Cardiac septum (tissue), 1 donor: ENCODE data around the genes ZNF239, TMEM72 and MARCHF8.

- PRO-cap, result no peak
Measured at GRCh38 chr10:43383857-43384964, 12.8 kb downstream of the FXYD4 start.

GRCh38 chr10:43387396-43388053 lies 16.1 kb downstream of the FXYD4 start:
- PRO-cap, result no peak

GRCh38 chr10:43401191-43402102 lies 7.5 kb downstream of the HNRNPF start:
- PRO-cap, result no peak

DNA sequence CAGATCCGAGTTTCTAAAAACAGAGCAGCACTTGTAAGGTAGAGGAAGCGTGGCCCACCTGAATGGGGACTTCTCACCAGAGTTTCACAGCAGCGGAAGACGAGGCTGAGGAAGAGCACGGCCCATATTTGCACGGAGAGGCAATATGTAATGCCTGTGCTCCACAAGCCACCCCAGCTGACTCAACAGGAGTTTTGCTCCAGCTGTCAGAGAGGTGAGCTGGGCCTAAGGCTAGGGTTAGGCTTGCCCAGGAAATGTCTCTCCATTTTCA lies 19.3 kb downstream of the ZNF487 start:
- PRO-cap, result no peak

GRCh38 chr10:43573768-43574835 lies at the start of gene ZNF239:
Gene ZNF239, minus strand, starts transcription at chr10:43574616.
- PRO-cap, result bidirectional peak, plus-strand start at chr10:43574041, minus-strand start at chr10:43573956; bidirectional peak, plus-strand start at chr10:43574677, minus-strand start at chr10:43574562

DNA sequence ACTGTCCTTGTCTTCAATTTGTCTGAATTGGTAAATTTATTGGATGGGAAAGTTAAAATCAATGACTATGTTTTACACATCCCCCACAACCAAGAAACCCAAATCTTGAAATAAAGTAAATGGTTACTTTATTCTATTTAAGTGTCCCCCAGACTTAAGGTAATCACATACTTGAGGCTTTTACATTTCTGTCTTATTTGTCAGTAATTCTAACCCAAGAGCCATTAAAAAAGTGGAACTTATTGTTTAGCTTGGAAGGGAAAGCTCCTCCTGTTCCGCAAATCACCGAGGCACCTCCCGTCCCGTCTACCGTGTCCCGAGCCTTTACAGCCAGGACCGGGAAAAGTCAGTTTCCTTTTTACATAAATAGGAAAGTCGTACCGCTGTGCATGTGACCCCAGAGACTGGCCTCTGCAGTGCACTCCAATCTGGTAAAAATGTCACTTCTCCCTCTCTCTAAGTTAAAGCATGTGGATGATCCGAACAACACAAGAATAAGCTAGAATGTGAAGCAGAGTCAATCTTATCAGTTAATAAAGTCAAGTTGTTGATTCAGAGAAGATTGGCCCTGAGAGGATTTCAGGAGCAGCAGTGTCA lies 316.3 kb upstream of the ZNF32 start:
- PRO-cap, result bidirectional peak, plus-strand start at position 400 of the sequence, minus-strand start at position 308 of the sequence

DNA sequence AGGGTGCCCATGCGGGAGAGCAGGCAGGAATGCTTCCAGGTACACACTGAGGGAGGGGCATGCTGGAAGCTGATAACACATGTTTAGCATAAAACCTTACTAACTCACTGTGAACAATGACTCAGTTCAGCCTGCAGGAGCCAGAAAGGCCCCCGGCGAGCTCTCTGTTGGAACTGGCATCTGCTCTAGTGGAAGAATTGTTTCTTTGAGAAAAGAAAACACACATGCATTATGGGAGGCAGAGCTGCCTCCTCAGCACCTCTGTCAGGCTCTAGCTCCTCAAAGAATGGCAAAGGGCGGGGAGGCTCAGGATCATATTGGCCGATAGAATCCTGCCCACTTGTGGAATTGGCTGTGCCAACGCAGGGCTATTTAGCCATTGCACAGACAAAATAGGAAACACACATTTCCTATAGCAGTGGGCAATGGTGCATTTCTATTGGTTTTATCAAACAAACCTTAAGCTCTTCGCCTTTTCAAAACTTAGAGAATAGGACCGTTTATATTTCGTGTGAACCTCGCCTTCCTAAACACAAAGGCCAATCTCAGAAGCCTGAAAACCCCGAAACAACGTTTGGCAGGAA lies 338.2 kb downstream of the CXCL12 start:
- PRO-cap, result no peak

DNA sequence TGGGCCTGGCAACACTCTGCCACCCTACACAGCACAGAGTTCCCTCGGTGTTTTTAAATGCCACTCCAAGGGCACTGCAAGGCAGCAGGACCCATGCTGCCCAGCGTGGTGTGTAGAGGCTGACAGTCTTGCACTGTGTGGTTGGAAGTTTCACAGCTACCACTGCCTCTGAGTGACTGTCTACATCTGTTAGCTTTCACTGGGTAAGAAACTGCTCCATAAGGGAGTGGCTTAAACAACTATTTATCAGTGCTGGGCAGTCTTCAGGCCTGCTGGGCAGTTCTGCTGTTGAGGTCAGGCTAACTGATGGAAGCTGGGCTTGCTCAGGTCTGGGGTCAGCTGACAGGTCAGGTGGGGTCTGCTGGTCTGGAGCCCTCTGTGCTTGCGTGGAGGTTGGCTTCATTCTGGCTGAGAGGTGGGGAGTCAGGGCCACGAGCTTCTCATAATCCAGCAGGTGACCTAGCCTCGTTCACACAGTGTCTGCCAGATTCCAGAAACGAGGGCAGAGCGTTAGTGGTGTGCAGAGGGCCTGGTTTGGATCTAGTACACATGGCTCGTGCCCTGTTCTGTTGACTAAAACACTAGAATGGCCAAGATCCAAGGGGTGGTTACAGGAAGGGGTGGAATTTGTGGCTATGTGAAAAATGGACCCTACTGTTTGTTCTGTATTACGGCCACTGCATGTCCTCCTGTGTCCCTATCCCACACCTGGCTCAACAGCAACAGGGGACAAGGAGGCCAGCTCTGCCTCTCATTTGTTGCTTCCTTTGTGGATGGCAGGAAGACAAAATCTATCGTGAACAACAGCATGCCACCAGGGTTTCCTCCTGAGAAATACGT lies 319.4 kb downstream of the CXCL12 start:
- PRO-cap, result no peak

DNA sequence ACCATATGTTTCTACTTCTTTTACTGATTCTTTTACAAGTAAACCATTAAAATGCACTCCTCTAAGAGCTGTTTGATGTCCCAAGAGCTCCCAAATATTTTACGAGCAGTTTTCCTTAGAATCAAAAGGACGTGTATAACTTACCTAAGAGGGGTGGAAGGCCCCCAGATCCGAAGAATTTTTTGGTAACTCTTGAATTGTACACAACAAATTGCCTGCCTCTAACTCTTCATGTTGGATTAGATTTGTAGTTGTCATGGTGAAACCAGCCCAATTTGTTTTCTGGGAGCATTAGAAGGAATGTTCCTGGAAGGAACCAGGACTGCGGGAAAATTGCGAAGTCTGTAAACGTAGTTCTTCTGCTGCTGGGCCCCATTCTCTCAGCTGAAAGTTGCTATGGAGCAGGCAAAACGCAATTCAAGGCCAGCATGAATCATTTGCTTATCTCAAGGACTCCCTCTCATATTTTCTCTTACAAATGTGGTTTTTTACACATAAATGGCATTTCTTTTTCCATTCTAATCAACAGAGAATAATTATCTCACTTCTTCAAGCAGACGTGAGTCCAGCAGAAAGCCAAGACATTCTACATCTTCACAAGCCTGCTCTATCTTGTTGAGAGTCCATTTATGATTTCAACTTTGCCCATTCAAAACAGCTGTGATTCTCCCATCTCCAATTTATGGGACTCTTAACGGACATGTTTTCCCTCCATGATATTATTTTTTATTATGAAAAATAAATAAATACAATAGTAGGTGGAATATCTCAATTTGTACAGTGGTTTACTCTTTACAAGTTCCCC lies 124.6 kb upstream of the TMEM72 start:
- PRO-cap, result no peak

- PRO-cap, result unidirectional peak, minus-strand start at chr10:44857754
Measured at GRCh38 chr10:44857582-44857991, 53.5 kb upstream of the TMEM72 start.

GRCh38 chr10:44882376-44882575 lies 28.9 kb upstream of the TMEM72 start:
- PRO-cap, result no peak

DNA sequence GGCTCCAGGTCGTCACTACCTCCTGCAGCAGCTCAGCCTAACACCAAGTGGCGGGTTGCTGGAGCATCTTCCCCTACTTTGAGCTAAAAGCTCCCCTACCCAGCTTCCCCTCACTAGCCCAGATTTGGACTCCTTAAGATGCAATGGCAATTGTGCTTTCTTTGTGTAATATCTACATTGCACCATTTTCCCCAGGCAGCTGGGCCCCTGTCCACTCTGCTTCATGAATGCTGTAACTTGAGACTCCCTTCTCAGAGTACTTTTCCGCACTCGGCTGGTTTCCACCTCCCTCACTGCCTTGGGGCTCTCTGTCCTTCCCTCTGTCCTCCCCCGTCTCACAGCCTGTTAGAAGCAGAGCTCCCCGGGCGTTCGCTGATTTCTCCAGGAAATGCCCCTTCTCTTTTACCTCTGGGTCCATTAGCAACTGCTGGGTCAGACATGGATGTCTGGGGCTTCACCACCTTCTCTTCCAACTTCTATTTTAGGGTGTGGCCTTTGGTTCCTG lies 3.1 kb upstream of the TMEM72 start:
- PRO-cap, result no peak

DNA sequence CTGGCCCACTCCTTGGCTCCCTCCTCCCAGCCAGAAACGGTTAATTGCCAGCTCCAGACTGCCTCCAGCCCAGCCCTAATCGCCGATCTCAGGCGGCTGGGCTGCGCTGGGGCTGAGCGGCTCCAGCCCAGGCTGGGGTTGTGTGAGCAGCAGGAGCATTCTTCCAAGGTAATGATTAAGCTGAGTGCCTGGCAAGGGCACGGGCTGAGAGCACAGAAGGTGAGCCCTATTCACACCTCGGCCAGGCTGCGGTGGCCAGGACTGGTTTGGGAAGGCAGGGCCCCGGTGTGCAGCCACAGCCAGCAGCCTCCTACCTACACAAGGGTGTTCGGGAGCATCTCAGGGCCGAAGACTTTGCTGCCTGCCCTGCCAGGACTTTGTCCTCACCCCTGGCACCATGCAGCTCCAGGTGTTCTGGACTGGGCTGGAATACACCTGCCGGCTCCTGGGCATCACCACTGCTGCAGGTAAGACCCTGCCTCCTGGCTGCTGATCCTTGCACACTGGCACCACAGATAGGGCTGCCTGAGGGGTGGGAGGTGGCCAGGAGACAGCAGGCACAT lies at the start of gene TMEM72:
Gene TMEM72, plus strand, starts transcription at position 222 of the 563 bp plus-strand sequence.
- PRO-cap, result no peak

DNA sequence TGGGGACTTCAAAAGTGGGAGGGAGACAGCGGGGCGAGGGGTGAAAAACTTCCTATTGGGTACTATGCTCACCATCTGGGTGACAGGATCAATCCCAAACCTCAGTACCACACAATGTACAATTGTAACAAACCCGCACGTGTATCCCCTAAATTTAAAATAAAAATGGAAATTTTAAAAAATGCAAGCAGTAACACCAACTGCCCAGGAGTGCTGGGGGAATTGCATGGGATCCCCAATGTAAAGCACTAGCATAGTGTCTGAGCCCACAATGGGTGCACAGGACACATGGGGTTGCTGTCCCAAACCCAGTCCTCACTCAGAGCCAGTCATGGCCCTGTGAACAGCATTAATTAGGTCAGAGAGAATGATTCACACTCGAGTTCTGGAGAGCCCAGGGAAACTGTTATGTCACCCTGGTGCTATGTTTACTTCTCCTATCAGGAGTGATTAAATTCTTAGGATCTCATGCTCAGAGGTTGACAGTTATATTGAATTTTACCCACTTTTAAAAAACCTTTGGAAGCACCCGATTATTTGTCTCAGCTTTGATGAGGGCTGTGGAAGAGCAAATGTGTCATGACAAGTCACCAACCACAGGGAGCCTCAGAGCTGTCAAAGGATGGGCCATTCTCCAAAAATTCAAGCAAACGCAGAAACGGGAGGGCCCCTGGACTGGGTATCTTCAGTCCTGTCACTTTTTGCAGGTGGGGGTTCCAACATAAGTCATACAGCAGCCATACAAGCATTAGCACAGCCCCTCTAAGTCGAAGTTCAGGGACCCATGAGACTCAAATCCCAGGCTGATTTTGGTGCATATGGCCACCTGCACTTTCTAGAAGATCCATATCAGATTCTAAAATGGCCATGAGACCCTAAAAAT lies 1.3 kb upstream of the RASSF4 start:
- PRO-cap, result bidirectional peak, plus-strand start at position 453 of the sequence, minus-strand start at position 321 of the sequence

GRCh38 chr10:44963038-44963828 lies 3.6 kb downstream of the RASSF4 start:
- PRO-cap, result bidirectional peak, plus-strand start at chr10:44963504, minus-strand start at chr10:44963496

DNA sequence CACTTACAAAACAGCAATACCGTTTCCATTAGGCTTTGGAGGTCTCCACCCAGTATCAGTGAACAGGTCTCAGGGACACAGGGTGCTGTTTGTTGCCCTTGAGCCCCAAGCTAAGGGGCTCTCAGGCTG lies 4.3 kb downstream of the DEPP1 start:
- PRO-cap, result no peak

DNA sequence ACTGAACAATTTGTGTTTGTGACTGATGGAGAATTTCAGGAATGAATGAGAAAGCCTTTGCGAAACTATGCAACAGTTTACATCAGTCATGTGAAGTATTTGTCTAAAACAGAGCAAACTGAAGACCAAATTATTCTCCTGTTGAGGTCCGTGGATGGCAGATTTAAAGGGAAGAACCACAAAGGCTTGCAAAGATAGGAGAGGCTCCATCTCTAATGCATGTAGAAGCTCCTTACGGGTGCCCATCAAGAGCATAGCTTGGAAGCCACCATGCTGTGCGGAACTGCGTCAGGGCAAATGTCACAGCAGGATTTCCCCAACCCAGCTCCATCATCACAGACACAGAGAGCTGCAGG lies 6.5 kb upstream of the ZNF22 start:
- PRO-cap, result no peak

DNA sequence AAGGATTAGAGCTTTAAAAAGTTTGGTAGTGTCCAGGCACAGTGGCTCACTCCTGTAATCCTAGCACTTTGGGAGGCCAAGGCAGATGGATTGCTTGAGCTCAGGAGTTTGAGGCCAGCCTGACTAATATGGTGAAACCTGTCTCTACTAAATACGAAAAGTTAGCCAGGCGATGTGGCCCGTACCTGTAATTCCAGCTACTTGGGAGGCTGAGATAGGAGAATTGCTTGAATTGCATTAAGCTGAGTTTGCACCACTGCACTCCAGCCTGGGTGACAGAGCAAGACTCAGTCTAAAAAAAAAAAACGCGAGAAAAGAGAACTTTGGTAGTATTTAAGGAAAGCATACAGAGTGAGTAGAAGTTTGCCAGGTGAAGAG lies 155.6 kb downstream of the ZNF22 start:
- PRO-cap, result no peak

- PRO-cap, result no peak
Measured at GRCh38 chr10:45471380-45471886, 63.7 kb downstream of the MARCHF8 start.

DNA sequence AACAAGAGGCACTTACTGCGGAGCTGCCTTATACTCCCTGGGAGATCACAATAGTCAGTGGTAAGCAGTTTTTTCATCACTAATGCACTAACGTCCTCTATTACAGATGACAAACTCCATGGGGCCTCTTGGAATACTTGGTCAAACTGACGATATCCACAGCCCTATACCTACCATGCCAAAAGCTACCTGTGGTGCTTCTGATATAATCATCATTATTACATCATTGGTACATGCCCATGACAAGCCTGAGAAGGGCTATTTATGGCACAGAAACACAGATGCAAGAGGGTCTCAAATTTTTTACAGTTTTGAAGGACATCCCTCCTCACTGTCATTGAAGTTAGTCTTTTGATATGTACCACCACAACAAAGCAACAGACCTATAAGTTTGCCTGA lies at the start of gene MARCHF8:
Gene MARCHF8, minus strand, starts transcription at position 177 of the 399 bp plus-strand sequence.
- PRO-cap, result no peak